Measurements from ENCODE around the gene RABL6.

DNA sequence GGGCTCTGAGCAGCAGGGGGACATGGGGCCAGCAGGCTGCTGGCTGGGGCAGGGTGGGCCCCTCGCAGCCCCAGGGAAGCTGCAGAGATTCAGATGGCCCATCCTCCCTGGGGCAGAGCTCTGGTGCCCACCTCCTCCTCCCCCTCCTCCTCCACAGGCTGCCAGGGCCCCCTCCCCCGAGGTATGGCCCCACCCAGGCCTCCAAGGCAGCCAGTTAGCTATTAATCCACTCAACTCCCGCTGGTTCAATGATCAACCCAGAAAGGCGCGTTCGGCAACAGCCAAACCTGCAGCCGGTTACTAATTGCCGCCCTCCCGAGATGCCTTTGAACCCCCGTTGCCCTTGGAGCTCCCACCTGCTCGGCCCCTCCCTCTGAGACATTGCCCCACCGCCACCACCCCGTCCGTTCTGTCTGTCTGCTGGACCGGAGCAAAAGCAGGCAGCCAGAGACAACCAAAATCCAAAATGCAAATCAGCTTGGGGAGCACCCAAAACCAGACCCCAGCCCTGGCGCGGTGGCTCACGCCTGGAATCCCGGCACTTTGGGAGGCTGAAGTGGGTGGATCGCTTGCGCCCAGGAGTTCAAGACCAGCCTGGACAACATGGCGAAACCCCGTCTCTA lies 25.8 kb downstream of the NOTCH1 start:
- RRBS: 97% methylated on average over 5 of the region's 23 CpGs
CAGE:
- cytosol, long polyA plus RNA: no peak
- long polyA plus RNA: no peak
- nucleus, long polyA plus RNA: no peak

DNA sequence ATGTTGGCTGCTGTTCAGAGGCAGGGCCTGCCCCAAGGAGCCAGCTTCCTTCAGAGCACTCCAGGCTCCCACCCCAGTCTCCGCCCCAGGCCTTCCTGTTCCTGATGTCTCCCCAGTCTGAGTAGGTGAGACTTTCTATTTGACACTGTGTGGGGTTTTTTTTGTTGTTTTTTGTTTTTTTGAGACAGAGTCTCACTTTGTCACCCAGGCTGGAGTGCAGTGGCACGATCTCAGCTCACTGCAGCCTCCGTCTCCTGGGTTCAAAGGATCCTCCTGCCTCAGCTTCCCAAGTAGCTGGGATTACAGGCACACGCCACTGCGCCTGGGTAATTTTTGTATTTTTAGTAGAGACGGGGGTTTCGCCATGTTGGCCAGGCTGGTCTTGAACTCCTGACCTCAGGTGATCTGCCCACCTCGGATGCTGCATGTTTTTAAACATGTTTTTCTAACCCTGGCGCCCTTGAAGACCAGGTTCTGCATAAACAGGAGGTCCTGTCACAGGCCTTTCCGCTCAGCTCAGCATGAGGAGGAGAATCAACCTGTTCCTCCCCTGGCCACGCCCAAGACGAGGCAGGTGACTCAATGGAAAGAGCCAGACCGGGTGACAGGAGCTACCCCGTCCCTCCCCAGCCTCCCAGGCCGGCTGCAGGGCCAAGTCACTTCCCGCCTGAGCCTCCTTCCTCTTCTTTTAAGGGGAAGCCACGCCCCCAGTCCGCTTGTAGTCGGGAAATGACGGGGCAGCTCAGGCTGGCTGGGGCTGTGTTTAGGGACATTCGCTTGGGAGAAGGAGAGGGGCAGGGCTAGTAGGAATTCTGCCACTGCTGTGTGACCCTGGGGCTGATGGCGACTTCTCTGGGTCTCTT lies 6.4 kb downstream of the NOTCH1 start:
- RRBS: 73% methylated on average over 2 of the region's 22 CpGs
CAGE:
- cytosol, long polyA plus RNA: no peak
- long polyA plus RNA: no peak
- nucleus, long polyA plus RNA: no peak

DNA sequence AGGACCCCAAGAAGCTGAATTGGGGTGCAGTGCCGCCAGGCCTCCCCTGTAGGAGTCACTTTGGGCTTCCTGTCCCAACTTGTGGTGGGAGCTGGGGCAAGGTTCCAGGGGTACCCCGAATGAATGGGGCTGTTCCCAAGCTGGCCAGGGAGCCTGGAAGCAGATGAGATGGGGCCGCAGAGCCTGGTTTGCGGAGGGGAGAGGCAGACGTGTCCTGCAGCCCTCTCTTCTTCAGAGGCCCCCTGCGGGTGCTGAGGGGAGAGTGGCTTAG lies 2.4 kb upstream of the NOTCH1 start:
- RRBS: no CpG with 5 or more reads among the region's 6 CpGs
CAGE:
- cytosol, long polyA plus RNA: no peak
- long polyA plus RNA: no peak
- nucleus, long polyA plus RNA: no peak

- RRBS: 86% methylated on average over 7 of the region's 14 CpGs
CAGE:
- cytosol, long polyA plus RNA: no peak
- long polyA plus RNA: no peak
- nucleus, long polyA plus RNA: no peak
These were observed 15.7 kb upstream of the EGFL7 start for GRCh38 chr9:136646970-136647428.

DNA sequence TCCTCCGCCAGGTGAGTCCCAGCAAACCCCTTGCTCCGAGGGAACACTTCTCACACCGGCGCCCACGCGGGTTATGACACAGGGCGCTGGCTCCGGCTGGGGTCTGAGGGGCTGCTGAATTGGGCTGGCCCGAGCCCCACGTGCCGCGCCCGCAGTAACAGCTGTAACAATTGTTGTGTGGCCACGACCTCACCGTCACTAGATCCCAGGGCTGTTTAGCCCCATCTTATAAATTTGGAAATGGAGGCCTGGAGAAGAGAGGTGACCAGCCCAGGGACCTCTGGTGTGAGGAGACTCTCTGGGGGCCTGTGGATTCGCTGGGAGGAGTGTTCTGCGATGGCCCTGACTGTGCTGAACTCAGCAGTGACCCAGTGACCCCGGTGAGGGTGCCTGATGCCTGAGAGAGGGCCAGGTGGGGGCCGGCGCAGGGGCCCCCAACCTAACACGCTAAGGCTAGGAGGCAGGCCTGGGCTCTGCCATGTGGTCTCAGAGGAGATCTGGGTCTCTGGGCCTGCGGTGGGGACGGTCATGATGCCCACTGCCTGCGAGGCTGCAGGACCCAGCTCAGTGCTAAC lies 2.1 kb downstream of the EGFL7 start:
- RRBS: 96% methylated on average over 8 of the region's 24 CpGs
CAGE:
- cytosol, long polyA plus RNA: no peak
- long polyA plus RNA: no peak
- nucleus, long polyA plus RNA: no peak

DNA sequence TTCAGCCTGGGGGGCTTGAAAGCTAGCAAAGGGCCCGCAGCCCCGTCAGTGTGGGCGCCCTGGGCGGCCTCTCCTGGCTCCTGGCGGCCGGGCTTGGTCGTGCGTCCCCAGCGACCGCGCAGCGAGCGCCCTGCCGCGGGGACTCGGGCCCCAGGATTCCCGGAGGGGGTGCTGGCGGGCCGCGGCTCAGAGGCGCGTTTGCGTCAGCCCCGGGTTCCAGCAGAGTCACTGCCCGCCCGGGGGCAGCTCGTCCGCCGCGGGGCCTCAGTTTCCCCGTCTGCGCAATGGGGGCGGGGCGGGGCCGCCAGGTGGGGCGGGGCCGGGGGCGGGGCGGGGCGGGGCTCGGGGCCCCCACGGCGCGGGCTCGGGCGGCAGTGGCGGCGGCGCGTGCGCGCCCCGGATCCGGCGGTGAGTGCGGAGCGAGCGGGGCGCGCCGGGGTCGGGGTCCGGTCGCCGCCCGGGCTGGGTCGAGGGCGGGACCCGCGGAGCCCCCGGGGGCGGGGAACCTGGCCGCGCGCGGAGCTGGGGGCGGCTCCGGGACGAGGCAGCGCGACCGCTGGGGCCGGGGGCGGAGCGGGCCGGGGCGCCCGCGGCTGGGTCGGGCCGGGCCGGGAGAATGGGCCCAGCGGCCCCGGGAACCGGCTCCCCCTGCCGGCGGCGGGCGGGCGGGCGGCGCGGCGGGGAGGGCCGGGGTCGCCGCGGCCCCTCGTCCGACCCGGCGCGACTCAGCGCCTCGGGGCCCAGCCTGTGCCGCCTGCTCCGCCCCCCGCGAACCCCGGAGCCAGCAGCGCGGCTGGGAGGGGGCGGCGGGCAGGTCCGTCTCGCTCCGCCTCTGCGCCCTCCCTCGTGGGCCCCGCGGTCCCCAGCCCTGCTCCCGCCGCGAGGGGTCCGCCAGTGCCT lies 2.9 kb downstream of the EGFL7 start:
- RRBS: 4% methylated on average over 73 of the region's 135 CpGs
CAGE:
- cytosol, long polyA plus RNA: no peak
- long polyA plus RNA: no peak
- nucleus, long polyA plus RNA: no peak

GRCh38 chr9:136666310-136666911 lies 3.7 kb downstream of the EGFL7 start:
- RRBS: 5% methylated on average over 14 of the region's 36 CpGs
CAGE:
- cytosol, long polyA plus RNA: no peak
- long polyA plus RNA: no peak
- nucleus, long polyA plus RNA: no peak

GRCh38 chr9:136676407-136676848 lies 10.8 kb downstream of the AGPAT2 start:
- RRBS: no CpG with 5 or more reads among the region's 15 CpGs
CAGE:
- cytosol, long polyA plus RNA: no peak
- long polyA plus RNA: no peak
- nucleus, long polyA plus RNA: no peak

GRCh38 chr9:136685034-136685528 lies 2.2 kb downstream of the AGPAT2 start:
- RRBS: no CpG with 5 or more reads among the region's 8 CpGs
CAGE:
- cytosol, long polyA plus RNA: no peak
- long polyA plus RNA: no peak
- nucleus, long polyA plus RNA: no peak

DNA sequence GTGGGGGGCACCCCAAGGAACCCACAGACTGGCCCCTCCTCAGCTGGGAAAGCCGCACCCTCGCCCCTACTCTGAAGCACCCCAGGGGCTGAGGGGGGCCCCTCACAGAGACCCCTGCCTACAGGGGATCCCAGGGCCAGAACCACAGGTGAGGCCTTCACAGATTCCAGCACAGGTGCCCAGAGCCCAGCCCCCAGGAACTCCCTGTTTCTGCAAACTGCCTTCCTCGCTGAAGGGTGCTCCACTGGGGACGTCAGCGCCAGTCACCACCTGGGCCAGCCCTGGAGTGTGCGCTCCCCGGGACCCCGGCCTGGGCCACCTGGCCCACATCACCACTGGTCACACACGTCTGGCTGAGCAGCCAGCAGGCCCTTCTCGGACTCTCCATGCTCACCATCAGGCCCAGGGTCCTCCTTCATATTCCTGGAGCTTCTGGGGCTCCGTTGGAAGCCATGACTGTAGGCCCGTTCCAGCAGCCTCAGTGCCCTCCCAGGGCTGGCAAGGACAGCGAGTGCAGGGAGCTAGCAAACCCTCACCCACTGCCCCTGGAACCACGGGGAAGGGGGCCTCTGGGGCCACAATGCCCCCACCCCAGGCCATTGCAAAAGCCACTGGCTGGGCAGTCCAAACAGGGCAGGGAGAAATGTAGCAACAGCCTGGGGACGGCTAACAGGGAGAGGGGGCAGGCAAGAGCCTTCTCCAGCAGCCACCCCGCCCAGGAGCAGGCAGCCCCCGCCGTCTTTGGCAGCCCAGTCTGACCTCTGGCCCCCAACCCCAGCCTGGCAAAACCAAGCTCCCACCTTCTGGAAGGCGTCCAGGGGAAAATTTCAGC lies 1.4 kb downstream of the AGPAT2 start:
- RRBS: no CpG with 5 or more reads among the region's 19 CpGs
CAGE:
- cytosol, long polyA plus RNA: no peak
- long polyA plus RNA: no peak
- nucleus, long polyA plus RNA: no peak

DNA sequence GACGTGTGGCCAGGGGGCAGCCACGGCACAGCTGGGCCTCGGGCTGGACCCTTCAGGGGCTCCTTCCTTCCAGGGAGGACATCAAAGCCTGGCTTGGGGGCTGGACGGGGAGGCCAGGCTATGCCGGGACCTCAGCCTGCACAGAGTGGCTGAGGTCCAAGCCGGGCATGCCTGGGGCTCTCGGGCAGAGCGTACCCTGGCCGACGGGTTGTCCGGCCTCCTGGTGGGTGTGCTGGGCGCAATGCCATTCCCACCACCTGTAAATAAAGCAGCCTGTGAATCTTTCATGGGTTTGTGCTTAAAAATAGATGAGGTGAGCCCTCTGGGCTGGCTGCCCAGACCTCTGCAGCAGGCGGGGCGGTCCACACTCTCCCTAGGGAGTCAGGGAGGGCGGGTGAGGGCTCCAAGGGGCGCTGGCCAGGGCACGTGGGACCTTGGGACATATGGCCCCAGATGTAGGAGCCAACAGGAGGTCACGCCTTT lies 3.5 kb upstream of the AGPAT2 start:
- RRBS: 67% methylated on average over 6 of the region's 18 CpGs
CAGE:
- cytosol, long polyA plus RNA: no peak
- long polyA plus RNA: no peak
- nucleus, long polyA plus RNA: no peak

GRCh38 chr9:136720516-136721636 lies 8.5 kb downstream of the DIPK1B start:
- RRBS: no CpG with 5 or more reads among the region's 34 CpGs
CAGE:
- cytosol, long polyA plus RNA: no peak
- long polyA plus RNA: no peak
- nucleus, long polyA plus RNA: no peak

DNA sequence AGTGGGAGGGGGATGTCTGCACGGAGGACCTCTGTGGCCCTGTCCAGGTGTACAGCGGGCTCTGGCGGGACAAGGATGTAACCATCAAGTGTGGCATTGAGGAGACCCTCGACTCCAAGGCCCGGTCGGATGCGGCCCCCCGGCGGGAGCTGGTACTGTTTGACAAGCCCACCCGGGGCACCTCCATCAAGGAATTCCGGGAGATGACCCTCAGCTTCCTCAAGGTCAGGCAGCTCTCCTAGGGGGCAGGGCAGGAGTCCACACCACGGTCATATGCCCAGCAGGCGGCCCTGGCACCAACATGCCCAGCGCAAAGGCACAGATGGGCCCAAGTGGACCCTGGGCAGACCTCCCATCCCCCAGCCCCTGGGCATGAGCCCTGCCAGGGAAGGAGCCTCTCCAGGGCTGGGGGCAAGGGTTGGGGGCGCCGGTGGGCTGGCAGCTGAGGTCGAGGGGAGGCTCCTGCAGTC lies 9.7 kb downstream of the DIPK1B start:
- RRBS: no CpG with 5 or more reads among the region's 17 CpGs
CAGE:
- cytosol, long polyA plus RNA: no peak
- long polyA plus RNA: no peak
- nucleus, long polyA plus RNA: no peak

DNA sequence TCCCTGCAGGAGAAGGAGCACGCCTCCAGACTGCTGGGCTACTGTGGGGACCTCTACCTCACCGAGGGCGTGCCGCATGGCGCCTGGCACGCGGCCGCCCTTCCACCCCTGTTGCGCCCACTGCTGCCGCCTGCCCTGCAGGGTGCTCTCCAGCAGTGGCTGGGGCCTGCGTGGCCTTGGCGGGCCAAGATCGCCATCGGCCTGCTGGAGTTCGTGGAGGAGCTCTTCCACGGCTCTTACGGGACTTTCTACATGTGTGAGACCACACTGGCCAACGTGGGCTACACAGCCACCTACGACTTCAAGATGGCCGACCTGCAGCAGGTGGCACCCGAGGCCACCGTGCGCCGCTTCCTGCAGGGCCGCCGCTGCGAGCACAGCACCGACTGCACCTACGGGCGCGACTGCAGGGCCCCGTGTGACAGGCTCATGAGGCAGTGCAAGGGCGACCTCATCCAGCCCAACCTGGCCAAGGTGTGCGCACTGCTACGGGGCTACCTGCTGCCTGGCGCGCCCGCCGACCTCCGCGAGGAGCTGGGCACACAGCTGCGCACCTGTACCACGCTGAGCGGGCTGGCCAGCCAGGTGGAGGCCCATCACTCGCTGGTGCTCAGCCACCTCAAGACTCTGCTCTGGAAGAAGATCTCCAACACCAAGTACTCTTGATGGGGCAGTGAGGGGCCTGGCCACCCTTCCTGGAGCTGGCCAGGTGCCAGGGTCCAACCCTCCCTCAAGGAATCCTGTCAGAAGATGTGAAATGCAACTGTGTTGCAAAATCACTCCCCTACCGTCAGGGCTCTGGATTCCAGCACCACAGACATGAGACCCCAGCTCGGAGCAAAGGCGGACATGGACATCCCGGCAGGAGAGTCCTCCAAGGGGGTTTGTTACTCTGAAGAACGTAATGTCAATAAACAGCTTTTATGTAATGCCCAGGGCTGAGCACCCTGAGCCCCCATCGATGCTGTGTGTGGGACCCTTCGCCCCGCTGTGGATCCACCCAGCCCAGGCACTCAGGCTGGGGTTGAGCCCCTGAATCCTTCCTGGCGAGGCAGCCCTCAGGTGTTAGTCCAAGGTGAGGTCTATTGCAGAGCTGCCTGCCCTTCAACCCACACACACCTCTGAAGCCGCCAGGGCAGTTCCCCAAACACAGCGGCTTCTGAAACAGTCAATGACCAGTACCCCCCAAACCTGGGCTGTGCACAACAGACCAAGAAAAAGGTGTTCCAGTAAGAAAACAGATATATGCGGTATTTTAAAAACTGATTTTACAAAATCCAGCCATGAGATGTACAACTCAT lies 11.2 kb downstream of the DIPK1B start:
- RRBS: no CpG with 5 or more reads among the region's 57 CpGs
CAGE:
- cytosol, long polyA plus RNA: no peak
- long polyA plus RNA: no peak
- nucleus, long polyA plus RNA: no peak

DNA sequence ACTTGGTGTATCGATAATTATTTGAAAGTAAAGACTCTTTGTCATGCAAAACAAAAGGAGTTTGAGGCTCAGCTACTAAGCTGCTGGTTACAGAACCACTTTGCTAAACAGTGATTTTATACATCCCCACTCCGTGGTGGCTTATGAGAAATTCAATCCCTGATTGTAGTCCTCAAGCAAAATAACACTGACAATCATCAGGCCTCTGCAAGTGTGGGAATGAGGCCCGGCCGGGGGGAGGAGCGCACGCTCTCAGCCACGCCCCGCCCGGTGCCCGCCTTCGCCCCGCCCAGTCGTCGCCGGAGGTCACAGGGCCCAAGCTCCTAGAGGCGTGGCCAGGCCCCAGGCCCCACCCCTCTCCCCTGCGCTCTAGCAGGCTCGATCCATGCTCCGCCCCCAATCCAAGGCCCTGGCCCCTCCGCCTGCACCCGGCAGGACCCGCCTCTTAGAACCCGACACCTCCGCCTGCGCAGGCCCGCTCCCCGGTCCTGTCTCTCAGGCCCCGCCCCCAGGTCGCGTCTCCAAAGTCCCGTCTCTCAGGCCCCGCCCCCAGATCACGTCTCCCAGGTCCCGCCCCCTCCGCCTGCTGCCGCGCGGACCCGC lies 471 bp upstream of the TMEM141 start:
- RRBS: 1% methylated on average over 13 of the region's 39 CpGs
CAGE:
- cytosol, long polyA plus RNA: no peak
- long polyA plus RNA: no peak
- nucleus, long polyA plus RNA: no peak

DNA sequence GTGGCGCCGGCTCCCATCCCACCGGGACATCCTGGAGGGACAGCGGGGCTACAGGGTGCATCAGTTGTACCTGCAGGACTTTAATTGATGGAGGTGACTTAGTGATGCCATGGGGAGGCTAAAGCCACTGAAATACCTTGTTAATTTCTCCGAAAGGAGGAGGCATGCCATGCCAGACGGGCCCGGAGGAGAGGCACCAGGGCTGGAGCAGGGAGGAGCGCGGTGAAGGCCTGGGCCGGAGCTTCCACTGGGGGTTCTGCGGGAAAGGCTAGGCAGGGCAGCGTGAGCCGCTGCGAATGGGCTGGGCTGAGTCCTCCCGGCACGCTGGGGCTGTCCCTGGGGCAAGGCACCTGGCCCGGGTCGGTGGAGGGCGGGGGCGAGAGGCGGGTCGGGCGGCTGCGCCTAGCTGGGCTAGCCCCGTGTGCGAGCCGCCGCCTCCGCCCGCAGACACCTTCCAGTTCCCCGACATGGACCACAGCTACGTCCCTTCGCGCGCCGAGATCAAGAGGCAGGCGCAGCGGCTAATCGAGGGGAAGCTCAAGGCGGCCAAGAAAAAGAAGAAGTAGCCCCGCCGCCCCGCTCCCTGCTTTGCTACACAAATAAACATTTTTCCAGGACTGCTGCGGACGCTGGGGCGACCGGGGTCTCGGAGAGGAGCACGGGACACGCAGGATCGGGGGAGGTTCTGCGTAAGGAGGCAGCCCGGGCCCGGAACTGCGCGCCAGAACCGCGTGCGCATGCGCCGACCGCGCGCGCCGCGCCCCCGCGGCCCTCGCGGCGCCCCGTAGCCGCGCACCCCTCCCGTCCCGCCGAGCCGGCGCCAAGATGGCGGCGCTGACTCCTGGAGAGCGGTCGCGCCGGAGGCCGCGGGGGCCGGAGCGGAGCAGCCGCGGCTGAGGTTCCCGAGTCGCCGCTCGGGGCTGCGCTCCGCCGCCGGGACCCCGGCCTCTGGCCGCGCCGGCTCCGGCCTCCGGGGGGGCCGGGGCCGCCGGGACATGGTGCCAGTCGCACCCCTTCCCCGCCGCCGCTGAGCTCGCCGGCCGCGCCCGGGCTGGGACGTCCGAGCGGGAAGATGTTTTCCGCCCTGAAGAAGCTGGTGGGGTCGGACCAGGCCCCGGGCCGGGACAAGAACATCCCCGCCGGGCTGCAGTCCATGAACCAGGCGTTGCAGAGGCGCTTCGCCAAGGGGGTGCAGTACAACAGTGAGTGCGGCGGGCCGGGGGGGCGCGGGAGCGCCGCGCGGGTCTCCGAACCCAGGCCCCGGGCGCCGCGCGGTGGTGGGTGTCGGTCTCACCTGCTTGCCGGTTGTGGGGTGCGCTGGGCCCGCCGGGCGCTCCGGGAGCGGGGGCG lies at the start of gene RABL6:
TSS of gene RABL6 (plus strand) at position 824 of the 1,350 bp plus-strand sequence.
- RRBS: 3% methylated on average over 88 of the region's 154 CpGs
CAGE:
- cytosol, long polyA plus RNA: no peak
- long polyA plus RNA: no peak
- nucleus, long polyA plus RNA: no peak

DNA sequence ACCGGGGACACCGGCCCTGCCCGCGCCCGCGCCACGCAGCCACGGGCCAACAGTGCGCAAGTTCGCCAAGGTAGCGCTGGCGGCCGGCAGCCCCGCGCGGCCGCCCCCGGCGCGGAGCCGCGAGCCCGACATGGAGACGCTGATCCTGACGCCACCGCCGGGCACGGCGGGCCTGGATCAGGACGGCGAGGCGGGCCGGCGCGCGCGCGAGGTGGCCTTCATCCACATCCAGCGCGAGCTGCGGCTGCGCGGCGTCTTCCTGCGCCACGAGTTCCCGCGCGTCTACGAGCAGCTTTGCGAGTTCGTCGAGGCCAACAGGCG lies 2.4 kb upstream of the PHPT1 start:
- RRBS: 5% methylated on average over 21 of the region's 54 CpGs
CAGE:
- cytosol, long polyA plus RNA: no peak
- long polyA plus RNA: no peak
- nucleus, long polyA plus RNA: no peak

DNA sequence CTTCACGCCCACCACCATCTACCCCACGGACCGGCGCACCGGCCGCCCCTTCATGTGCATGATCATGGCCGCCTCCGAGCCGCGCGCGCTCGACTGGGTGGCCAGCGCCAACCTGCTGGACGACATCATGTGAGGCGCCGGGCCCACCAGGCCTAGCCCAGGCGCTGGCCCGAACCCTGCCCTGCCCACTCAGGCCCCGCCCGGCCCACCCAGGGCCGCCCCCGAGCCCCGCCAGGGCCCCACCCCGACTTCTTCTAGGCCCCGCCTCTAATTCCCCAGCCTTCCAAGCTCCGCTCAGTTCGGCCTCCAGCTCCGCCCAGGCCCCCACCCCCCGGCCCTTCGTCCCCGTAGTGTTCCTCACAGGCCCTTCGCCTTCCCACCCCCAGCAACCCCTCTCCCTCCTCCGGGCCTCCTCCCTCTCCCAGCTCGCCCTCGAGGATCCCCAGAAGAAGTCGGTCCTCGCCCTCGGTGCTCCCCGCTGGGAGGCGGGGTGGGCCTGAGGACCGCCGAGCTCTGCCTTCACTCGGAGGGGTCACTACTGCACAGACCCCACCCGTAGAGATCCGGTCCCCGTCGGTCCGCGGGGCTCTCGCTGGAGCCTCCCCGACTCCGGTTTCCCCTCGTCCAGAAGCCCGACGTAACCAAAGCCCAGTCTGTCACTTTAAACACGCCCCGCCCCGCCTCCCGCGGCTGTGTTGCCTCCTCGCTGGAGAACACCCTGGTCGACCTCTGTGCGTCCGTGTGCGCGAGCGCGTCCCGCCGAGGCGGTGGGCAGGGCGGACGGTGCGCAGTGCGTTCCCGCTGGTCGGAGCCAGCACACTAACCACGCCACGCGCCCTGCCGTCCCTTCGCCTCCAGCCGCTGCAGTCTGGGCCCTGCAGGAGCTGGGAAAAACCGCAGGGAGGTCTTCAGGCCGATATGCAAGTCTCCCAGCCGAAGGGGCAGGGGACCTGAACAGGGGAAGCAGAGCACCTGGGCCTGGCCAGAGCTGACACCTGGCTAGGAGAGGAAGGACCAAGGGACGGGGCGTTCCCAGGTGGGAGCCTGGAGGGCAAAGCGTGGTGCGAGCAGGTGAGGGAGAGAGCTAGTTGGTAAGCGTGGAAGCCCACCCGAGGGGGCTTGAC lies 1.6 kb upstream of the PHPT1 start:
- RRBS: 4% methylated on average over 23 of the region's 93 CpGs
CAGE:
- cytosol, long polyA plus RNA: no peak
- long polyA plus RNA: no peak
- nucleus, long polyA plus RNA: no peak

- RRBS: 93% methylated on average over 10 of the region's 21 CpGs
CAGE:
- cytosol, long polyA plus RNA: no peak
- long polyA plus RNA: no peak
- nucleus, long polyA plus RNA: no peak
These were observed 5.0 kb downstream of the MAMDC4 start for GRCh38 chr9:136857004-136857646.

DNA sequence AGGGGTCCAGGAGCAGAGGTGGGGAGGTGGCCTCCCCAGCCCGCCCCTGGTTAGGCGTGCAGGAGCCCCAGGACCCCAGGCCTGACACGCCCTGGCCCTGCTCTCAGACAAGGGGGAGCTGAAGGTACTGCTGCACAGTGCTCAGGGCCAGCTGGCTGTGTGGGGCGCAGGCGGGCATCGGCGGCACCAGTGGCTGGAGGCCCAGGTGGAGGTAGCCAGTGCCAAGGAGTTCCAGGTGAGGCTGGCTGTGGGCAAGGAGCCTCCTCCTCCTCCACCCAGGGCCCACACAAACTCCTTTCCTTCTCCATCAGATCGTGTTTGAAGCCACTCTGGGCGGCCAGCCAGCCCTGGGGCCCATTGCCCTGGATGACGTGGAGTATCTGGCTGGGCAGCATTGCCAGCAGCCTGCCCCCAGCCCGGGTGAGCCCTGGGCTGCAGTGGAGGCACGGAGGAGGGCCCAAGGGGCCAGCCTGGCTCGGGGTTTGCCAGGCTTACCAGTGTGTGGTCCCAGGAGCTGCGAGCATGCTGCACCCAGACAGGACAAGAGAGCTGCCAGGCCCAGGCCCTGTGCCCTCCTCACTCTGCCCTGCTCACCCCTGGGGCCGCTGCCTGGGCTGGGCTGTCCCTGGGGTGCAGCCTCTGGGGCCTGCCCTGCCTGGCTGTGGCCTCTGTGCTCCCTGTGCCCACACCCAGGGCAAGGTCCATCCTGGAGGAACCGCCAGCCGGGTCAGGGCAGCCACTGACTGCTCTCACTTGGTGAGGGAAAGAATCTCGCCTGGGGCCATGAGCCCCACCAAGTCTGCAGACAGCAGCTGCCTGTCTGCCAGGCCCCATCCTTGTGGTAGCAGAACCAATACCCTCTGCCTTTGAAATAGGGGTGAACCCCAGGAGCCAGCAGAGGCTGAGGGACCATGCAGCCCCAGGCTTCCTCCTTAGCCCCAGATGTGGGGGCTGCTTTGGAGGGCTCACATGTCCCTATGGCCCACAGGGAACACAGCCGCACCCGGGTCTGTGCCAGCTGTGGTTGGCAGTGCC lies 6.9 kb downstream of the EDF1 start:
- RRBS: no CpG with 5 or more reads among the region's 20 CpGs
CAGE:
- cytosol, long polyA plus RNA: no peak
- long polyA plus RNA: no peak
- nucleus, long polyA plus RNA: no peak